Caco-2 (cell line): ENCODE data around the genes CFAP65, NHEJ1, TUBA4A, DNPEP, TMEM198 and INHA.

DNA sequence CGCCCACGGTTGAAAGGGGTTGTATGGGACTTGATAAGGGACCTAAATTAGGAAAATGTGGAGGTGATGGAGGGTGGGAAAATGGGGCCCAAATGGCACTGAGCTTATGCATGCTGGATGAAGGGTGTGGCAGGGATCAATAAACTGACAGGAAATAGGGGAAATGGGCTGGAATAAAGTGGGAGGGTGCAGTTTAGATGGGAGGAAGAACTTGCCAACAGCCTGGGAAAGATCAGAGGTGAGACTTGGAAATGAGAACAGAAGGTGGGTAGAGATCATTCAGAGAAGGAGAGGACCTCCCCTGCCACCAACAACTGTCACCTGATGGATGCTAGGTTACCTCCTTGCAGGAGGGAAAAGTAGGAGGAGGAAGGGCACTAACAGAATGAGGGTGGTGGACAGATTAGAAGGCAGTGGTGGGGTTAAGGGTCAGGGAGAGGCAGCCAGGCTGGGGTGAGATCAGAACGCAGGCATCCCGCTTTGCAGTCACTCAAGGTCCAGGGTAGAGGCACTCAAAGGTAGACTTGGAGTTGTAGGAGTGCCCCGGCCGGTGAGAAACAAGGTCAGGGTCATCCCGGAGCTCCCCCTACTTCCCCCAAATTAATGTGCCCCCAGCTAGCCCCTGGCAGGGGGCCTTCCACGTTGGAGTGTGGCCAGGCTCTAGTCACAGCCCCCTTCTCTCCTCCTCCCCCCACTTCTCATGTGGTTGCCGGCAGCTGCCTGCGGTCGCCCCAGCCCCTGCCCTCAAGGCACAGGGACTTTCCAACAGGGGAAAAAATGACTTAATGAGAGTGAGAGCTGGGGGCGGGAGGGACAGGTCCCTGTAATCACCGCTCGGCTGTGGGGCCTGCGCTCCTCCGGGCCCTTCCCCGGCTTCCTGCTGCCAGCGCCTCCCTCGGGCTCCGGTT, 15.5 kb downstream of the WNT10A start:
- PRO-cap, result bidirectional peak, plus-strand start at position 462 of the sequence, minus-strand start at position 319 of the sequence
- RRBS, result no CpG with 5 or more reads among the region's 20 CpGs

DNA sequence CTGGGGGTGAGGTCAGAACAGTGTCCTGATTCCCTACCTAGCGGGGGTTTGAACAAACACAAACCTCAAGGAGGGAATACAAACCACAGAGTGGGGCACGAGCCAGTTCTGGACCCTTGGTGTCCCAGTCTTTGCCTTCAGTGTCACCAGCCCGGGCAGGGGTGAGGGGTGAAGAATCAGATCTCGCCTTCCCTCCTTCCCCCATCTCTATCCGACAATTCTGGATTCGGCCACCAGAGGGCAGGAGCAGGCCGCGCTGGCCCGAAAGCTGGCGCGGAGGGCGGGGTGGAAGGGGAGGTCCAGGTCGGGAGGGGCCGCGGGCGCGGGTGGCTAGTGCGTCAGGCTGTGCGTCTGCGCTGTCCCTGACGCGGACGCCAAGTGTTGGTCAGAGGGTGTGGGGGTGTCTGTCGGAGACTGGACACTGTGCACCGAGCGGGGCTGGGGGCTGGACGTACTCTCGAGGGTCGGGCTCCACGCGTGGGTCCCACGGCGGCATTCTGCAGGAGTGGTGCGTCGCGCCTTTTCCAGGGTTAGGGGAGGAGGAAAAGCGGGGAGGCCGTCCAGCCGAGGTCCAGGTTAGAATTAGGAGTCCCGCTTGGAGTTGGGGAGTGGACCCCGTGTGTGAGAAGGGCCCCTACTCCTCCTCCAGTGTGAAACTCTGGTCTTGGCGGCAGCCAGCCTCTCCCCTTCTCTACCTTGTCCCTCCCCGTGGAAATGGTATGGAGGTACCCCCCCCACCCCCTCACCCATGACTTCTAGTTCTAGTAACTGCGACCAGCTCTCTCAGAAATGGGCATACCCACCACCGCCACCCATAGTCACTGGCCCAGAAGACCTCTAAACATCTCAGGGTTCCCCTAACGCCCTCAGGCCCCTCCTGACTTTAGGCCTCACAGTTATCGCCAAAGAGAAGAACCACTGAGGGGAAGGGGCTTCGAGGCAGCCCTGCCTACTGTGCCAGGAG, 3.0 kb upstream of the CRYBA2 start:
- PRO-cap, result unidirectional peak, plus-strand start at position 388 of the sequence
- RRBS, result no CpG with 5 or more reads among the region's 48 CpGs

DNA sequence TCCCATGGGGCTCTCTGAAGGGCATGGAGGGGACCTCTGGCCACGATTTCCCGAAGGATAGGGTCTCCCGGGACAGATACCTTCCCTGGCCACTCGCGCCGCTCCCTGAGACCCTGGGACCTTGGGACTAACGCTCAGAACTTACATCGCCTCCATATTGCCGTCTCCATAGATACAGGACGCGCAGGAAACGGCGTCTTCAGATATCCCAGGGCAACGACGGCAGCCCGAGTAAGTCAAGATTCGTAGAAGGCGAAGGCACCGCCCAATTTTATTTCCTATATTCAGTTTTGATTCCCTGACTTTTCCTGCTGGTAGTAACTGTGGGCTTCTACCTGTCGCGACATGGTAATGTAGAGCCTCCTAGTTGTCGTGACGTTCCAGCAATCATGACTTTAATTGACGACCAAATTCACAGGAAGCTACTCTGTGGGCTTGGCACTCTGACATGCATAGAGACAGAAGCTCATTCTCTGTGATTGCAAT, at the start of gene CFAP65:
Gene CFAP65 (minus strand): TSS at position 174 of the 486 bp plus-strand sequence.
- PRO-cap, result no peak
- RRBS, result no CpG with 5 or more reads among the region's 24 CpGs

GRCh38 chr2:219059785-219060454, 801 bp downstream of the IHH start:
- PRO-cap, result no peak
- RRBS, result 4% methylated on average over 11 of the region's 51 CpGs

DNA sequence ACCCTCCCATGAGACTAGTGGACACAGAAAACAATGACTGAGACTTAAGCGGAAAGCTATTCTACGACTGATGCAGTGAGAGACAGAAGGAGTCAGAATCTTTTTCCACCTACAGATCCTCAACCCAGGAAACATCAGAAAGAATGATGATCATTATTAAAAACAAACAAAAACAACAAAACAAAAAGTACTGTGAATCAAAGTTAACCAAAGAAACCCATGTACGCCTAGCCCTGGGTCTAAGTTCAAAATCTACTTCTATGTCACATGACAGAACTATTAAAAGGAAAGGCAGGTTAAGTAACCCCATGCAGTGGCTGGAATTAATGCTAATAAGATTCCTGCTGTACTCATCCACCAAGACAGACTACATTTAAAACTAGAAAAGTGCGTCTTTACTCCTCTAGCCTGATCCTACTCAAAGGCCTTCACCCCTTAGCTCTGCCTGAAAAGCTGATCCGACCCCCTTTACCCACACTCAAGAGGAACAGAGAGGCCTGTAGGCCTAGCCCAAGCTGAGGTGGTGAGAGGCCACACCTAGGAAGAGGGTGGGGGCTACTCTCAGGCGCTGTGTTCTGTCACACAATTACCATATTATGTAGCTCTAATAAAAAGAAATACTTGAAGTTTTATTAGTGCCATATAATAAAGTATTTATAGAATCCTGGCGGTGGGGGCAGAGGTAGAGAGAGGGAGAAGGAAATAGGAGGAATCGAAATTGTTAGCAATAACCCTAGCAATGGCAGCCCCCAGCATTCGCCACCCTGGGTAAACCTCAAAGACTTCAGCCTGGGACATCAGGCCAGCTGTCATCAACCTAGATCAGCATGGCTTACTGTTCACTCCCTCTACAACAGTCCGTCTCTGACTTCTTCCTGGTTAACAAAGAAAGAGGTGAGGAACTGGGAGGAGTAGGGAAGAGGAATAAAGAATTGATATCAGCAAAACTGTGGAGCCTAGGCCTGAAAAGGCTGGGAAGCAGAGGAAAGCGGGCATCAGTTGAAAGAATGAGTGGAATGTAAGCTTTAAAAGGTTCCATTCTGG, 37.0 kb downstream of the NHEJ1 start:
- PRO-cap, result no peak
- RRBS, result no CpG with 5 or more reads among the region's 11 CpGs

DNA sequence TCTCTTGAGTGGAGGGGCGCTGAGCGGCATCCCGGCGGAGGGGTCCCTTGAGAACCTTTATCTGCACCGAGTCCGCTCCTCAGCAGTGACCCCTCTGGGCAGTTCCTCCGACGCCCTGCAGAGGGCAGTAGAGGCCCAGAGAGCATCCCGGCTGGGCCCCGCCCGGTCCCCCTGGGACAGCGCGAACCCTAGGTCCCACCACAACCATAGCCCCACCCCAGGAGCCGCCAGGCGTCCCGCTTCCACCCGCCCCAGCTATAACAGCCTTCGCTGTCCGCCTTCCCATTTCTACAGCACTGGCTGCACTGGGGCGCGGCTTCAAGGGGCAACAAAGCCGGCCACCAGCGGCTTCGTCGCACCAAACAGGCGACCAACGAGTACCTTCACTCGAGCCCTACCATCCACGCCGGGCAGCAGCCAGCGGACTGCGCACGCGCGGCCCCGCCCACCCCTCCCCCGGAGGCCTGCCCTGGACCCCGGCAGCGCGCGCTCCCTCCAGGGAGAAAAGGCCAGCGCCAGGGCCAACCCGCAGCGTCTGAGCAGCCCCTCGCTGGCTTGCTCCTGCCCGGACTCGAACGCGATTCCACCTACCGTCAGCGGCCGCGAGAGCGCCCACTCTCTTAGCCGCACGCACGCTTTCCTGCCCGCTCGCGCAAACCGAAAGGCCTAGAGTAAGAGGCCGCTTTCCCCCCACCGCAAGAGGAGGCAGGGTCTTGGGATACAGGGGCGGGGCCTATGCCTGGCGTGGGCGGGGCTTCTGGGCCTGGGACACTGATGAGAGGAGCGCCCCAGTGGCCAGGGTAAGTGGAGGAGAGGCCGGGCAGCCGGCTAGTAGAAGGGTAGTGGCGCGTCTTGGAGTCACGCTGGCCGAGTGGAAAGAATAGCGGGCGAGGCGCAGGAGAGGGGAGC, at the start of gene NHEJ1:
Gene NHEJ1 (minus strand): TSS at position 687 of the 909 bp plus-strand sequence.
- PRO-cap, result bidirectional peak, plus-strand start at position 198 of the sequence, minus-strand start at position 208 of the sequence; bidirectional peak, plus-strand start at position 501 of the sequence, minus-strand start at position 427 of the sequence; bidirectional peak, plus-strand start at position 803 of the sequence, minus-strand start at position 673 of the sequence
- RRBS, result 3% methylated on average over 26 of the region's 76 CpGs

DNA sequence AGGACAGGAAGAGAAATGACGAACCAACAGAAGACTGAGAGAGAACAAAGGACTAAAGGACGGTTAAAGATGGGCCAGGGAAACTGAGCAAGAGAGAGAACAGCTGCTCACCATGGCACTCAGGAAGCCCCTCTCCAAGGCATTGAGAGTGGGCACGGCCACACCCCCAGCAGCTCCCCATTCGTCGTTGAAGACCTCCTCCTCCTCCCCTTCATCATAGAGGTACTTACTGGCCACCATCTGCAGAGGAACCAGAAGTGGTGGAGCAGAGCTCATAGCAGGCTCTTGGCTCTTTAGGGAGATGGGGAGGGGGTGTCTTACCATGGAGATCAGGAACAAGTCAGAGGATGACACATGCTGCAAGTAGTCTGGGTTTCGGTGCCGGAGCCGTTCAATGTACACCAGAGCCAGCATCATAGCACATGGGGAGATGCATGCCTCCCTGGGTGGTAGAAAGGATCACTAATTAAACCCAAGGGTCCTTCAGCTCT, 2.0 kb downstream of the CNPPD1 start:
- PRO-cap, result no peak
- RRBS, result no CpG with 5 or more reads among the region's 8 CpGs

DNA sequence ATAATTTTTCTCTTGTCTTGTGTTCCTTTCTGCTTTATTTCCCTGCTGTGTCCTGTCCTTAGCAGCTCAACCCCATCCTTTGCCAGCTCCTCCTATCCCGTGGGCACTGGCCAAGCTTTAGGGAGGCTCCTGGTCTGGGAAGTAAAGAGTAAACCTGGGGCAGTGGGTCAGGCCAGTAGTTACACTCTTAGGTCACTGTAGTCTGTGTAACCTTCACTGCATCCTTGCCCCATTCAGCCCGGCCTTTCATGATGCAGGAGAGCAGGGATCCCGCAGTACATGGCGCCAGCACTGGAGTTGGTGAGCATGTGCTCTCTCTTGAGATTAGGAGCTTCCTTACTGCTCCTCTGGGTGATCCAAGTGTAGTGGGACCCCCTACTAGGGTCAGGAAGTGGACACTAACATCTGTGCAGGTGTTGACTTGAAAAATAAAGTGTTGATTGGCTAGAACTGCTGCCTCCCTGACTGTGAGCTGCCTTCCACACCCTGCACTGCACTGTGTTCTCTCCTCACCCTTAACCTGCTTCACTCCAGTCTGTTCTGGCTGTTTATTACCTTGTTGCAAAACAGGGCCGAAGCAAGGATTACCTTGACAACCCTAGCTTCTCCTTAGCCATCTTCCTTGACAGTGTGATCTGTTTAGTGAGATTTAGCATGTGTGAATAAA, 5.1 kb downstream of the RETREG2 start:
- PRO-cap, result no peak
- RRBS, result no CpG with 5 or more reads among the region's 5 CpGs

DNA sequence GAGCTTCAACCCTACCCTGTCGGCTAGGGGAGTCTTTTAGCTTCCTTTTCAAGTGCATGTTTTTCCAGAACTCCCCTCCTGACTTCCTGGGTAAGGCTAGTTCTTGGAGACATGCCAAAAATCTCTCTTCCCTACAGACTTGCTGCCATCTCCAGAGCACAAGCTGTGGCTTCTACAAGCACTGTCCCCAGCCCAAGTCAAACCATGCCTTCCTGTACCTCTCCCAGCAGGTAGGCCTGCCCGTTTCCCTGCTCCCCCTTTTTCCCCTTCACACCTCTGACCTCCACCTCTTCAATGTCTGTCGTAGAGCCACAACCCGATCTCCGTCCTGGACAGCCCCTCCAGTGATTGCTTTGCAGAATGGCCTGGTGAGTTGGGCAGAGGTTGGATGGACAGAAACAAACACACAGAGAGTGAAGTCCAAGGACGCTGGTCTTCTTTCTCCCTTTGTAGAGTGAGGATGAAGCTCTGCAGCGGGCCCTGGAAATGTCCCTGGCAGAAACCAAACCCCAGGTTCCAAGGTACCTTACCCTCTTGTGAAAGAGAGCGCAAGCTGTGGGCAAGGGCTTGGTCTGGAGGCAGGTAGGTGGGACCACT, 1.6 kb downstream of the ZFAND2B start:
- PRO-cap, result no peak
- RRBS, result no CpG with 5 or more reads among the region's 8 CpGs

- PRO-cap, result no peak
- RRBS, result over 99% methylated on average over 5 of the region's 18 CpGs
Measured at GRCh38 chr2:219214150-219214775, 4.5 kb downstream of the ABCB6 start.

GRCh38 chr2:219253756-219254867, at the start of gene TUBA4A:
Gene TUBA4A (minus strand): TSS chr2:219253918.
- PRO-cap, result bidirectional peak, plus-strand start at chr2:219254136, minus-strand start at chr2:219253916; bidirectional peak, plus-strand start at chr2:219254344, minus-strand start at chr2:219254260; unidirectional peak, minus-strand start at chr2:219254565
- RRBS, result 6% methylated on average over 30 of the region's 83 CpGs

- PRO-cap, result bidirectional peak, plus-strand start at chr2:219387675, minus-strand start at chr2:219387907
- RRBS, result 2% methylated on average over 29 of the region's 53 CpGs
Measured at GRCh38 chr2:219387537-219388055, at the start of gene DNPEP. Gene DNPEP (minus strand): TSS chr2:219387912.

DNA sequence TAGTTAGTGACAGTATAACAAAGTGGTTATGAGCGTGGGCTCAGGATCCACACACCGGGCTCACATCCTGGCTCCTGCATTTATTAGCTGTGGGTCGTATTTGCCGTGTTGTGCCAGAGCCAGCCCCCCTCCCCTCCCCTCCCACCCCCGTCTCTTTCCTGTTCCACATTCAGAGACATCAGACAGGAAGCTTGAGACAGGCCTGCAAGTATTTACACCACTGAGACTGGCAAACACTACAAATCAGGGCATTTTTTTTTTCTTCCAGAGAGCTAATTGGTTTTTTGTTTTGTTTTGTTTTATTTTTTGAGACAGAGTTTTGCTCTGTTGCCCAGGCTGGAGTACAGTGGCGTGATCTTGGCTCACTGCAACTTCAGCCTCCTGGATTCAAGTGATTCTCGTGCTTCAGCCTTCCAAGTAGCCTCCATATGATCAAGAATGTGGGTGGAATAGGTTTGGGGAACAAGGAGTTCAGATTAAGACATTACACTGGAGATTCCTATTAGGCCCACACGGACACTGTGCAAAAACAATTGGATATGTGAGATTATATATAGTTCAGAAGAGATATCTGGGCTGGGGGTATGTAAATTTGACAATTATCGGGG, 9.5 kb upstream of the DNPEP start:
- PRO-cap, result no peak
- RRBS, result no CpG with 5 or more reads among the region's 9 CpGs

DNA sequence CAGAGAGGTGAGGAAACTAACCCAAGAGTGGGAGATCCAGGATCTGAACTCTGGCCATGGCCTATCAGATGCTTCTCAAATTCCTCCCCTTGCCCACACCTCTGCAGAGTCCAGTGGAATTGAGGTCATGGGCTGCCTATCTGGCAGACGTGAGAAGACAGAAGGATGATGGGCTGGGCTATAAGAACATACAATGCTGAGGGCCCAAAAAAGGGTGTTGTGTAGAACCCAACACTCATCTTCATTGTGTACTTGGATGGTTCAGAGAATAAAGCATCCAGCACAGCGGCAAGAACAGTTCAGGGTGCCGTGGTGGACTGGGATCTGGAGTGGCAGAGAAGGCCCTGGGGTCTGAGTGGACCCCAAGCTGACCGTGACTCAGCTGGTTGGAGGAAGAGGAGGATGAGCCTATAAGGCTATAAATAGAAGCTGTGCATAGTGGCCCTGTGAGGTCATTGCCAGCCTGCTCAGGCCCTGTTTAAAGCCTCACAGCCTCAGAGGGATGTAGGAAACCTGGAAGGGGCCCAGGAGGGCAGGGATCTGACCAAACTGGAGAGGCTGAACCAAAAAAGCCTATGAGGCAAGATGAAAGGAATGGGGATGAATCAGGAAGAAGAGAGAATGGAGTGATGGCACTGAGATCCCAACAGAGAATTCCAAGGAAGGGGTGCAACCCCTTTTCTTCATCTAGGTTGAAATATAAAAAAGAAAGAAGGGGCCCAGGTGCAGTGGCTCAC, 11.4 kb upstream of the DES start:
- PRO-cap, result no peak
- RRBS, result no CpG with 5 or more reads among the region's 4 CpGs

- PRO-cap, result no peak
- RRBS, result no CpG with 5 or more reads among the region's 7 CpGs
Measured at GRCh38 chr2:219408130-219408537, 10.0 kb upstream of the DES start.

DNA sequence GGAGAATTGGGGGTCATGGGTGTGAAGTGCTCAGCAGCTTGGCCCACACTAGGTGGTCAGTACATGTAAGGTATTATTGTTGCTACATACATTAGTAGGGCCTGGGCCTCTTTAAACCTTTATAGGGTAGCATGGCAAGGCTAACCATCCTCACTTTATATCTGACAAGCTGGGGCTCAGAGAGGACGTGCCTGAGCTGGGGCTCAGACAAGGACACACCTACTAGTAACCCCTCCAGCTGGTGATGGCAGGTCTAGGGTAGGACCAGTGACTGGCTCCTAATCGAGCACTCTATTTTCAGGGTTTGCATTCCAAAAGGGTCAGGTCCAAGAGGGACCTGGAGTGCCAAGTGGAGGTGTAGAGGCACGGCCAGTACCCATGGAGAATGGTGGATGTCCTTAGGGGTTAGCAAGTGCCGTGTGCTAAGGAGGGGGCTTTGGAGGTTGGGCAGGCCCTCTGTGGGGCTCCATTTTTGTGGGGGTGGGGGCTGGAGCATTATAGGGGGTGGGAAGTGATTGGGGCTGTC, 1.3 kb upstream of the DES start:
- PRO-cap, result no peak
- RRBS, result no CpG with 5 or more reads among the region's 4 CpGs

- PRO-cap, result no peak
- RRBS, result no CpG with 5 or more reads among the region's 13 CpGs
Measured at GRCh38 chr2:219447091-219447915, 12.7 kb downstream of the SPEG start.

DNA sequence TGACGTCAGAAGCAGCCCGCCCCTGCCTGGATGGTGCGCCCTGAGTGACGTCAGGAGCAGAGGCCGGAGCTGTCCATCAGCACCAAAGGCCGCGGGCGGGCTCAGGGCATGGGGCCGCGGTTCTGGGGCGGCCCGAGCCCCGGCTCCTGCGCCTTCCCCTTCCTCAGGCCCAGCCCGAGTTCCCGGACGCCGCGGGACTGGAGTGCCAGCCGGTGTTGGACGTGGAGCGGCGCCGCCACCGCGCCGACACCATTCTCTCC, at the start of gene TMEM198:
Gene TMEM198 (plus strand): TSS at position 50 of the 260 bp plus-strand sequence.
- PRO-cap, result bidirectional peak, plus-strand start at position 85 of the sequence, minus-strand start outside the sequence
- RRBS, result 2% methylated on average over 22 of the region's 27 CpGs

DNA sequence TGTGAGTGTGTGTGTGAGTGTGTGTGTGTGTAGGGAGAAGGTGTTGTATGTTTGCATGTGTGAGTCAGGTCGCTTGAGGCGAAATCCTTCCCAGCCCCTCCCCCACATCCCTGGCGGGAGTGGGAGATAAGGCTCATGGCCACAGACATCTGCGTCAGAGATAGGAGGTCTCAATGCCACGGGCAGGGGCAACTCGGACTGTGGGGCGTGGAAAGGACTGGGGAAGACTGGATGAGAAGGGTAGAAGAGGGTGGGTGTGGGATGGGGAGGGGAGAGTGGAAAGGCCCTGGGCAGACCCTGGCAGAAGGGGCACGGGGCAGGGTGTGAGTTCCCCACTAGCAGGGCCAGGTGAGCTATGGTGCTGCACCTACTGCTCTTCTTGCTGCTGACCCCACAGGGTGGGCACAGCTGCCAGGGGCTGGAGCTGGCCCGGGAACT, at the start of gene INHA:
Gene INHA (plus strand): TSS at position 291 of the 438 bp plus-strand sequence.
- PRO-cap, result bidirectional peak, plus-strand start at position 157 of the sequence, minus-strand start at position 49 of the sequence
- RRBS, result no CpG with 5 or more reads among the region's 9 CpGs

DNA sequence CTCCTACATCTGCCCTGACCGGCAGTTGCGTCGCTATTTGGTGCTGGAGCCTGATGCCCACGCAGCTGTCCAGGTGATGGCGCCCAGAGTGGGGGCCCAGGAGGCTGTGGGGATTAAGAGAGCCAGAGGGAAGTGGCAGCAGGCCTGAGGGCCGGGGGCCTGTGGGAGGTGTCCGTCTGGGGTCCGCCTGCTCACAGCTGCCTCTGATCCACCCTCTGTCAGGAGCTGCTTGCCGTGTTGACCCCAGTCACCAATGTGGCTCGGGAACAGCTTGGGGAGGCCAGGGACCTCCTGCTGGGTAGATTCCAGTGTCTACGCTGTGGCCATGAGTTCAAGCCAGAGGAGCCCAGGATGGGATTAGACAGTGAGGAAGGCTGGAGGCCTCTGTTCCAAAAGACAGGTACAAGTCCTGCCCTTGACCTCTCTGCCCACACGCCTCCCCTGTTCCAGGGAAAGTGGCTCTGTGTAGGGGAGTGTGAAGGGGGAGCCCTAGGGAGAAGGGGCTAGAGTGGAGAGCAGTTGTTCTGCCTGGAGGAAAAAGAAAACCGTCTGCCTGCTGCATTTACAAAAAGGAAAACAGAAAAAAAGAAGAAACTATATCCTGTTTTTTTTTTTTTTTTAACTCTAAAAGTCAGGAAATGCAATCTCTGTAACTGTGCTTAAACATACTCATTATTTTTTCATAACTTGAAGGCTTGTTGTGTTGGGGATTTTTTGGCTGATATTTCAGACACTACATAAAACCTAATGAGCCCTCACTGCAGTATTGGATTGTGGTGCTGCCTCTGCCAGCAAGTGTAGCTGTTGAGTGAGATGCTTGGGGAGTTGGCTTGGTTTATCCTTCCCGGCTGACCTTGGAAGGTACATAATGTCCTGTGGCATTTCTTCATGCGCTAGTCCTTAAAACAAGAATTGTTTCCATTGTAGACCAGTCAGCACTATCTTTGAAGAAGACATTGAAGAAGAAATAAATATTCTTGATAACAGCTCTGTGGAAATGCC, 11.8 kb downstream of the STK11IP start:
- PRO-cap, result no peak
- RRBS, result 94% methylated on average over 1 of the region's 15 CpGs